Colon Carcinoma Metastatic in the Lung (tissue), 2 donors: Measurements from ENCODE around the gene C9orf131.

- PRO-cap, 2 experiments: no peak in any of the 2 experiments
Measured at GRCh38 chr9:33911734-33912306, 94.9 kb downstream of the UBE2R2 start.

DNA sequence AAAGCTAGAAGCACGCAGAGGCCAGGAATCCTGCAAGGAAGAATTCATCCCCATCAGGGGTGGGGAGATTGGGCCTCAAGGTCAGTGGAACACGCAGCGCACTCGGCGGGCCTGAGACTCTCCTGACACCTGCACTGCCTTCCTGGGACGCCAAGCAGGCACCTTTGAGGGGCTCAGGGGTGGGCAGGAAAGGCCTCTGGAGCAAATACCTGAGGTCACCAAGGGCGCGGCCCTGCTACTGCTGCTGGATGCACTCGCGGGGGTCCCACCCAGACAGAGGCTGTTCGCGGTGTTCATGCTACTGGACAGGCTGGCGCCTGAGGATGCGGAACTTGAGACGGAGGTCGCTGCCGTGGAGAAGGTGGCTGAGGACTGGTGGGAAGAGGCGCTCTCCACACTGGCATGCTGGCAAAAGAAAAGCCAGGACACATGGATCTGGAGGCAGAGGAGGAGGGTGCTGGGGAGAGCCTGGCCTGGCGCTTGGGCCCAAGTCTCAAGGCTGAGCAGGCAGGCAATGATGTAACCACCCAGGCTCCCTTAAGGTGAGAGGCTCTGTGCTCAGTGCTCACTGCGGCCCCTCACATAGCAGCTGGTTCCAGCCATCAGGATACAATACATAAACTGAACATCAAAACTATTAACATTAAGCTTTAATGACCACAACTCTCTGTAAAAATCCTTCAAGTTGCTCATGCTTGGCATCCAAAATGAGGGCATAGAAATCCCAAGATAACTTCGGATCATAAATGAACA lies 110.8 kb downstream of the UBE2R2 start:
- PRO-cap, 2 experiments: no peak in any of the 2 experiments

DNA sequence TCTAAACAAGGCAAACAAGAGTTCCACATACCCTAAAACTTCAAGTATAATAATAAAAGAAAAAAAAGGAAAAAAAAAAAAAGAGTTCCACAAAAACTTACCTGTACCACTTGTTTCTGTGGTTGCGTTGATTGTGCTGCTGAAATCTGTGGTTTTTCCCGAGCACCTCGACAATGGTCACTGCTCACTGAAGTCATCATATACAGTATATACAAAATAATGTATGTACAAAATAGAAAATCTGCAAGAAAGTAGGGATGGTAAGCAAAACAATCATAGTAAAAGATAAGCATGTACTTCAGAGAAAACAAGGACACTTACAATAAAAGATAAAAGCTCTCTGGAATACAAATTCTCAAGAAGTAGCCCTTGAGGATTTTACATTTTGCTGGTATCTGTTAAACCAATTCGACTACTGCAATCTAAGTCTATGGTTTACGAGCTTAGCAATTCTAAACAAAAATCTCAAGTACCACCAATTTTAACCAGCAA lies 31.7 kb downstream of the UBAP2 start:
- PRO-cap, 2 experiments: no peak in any of the 2 experiments

GRCh38 chr9:34047948-34048796 lies 515 bp downstream of the UBAP2 start:
- PRO-cap, 2 experiments: peak in 1 of 2 experiments; most common plus-strand start chr9:34048608 (in 1); most common minus-strand start chr9:34048480 (in 1)

DNA sequence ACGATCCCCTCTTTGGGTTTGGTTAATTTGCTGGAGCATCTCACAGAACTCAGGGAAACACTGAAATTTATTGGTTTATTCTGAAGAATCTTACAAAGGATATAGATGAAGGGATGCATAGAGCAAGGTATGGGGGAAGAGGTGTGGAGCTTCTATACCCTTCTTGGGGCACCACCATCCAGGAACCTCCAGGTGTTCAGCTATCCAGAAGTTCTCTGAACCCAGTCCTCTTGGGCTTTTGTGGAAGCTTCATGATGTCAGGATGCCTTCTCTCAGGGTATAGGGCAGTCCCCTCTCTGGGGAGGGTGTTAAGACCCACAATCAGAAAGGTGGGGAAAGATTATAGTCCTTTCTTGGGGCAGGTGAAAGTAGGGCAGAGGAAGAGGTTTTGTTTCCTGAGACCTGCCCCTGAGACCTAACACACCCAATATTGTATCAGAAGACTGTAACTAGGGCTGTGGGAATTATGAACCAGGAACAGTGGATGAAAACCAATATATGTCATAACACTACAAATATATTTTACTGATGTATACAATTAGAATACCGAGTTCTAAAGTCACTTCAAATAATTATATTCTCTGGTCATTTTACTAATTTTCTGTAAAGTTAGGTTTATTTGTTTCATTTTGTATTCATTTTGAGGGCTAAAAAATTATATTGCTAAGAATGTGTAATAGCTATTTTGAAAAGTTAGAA lies 14.9 kb downstream of the UBAP1 start:
- PRO-cap, 2 experiments: no peak in any of the 2 experiments

DNA sequence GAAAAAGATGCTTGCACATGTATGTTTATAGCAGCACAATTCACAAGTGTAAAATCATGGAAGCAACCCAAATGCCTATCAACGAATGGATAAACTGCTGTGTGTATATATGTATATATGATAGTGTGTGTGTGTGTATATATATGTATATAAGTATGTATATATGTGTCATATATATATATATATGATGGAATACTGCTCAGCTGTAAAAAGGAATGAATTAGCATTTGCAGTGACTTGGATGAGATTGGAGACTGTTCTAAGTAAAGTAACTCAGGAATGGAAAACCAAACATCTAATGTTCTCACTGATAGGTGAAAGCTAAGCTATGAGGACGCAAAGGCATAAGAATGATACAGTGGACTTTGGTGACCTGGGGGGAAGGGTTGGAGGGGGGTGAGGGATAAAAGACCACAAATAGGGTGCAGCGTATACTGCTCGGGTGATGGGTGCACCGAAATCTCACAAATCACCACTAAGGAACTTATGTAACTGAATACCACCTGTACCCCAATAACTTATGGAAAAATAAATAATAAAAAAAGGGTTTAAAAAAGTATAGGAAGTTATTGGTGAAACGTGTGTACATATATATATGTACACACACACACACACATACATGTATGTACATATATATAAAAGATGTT lies 36.4 kb downstream of the UBAP1 start:
- PRO-cap, 2 experiments: no peak in any of the 2 experiments

GRCh38 chr9:34253334-34254340 lies 74.8 kb downstream of the UBAP1 start:
- PRO-cap, 2 experiments: no peak in any of the 2 experiments

- PRO-cap, 2 experiments: no peak in any of the 2 experiments
Measured at GRCh38 chr9:34332417-34333039, 3.2 kb downstream of the NUDT2 start.

DNA sequence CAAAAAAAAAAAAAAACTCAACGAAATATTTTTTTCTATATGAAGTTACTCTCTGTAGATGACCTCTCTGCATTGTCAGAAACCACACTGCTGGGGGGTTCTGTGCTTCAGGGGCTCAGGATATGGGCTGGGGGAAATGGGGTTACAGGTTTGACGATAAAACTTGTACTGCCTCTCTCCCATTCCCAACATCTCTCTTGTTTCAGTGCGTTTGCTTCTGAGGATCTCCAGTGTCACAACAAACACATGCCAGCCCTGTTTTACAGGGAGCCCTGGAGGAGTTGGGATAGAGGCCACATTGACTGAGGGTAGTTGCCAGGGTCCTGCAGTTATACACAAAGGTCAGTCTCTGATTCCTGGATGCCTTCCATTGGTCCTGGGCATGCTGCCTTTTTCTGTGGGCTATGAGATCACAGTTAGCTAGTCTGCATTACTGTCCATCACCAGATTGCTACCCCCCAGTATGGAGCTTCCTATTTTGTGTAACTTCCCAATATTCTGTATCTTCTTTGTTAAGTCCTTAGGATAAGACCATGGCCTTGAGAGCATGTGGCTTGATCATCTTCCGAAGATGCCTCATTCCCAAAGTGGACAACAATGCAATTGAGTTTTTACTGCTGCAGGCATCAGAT lies 9.3 kb downstream of the NUDT2 start:
- PRO-cap, 2 experiments: no peak in any of the 2 experiments

DNA sequence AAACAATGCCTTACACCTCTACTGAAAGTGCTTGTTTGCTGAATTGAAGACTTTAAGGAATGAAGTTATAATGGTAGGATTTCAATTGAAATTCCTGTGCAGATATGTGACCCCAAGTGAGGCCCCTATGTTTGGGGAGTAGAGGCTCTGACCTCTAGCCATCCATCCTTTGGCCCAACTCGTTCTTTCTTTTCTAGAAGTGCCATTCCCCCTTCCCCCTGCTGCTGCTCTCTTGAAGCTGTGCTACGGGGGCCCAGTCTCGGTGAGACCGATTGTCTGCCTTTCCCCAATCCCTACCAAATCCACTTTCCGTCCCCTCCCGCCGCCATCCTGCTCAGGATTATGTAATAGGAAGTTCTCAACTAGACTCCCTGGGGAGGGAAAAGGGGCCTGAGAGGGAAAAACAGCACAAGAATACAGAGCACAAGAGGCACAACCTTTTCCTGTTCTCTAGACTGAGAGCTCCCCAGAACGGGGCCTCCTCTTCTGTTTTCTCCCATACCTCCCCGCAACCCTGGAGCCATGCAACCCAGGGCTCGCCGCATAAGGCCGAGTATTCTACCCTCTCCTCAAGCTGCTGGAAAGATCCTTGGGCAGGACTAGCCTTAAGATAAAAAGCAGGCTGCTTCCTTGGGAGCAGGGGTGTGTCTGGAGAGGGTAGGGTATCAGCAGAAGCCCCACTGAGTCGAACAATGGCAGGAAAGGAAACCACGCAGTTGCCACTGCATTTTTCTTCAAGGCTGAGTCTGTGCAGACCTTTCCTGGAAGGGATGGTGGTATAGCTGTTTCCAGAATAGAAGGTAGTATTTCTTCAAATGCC lies 13.1 kb downstream of the MYORG start:
- PRO-cap, 2 experiments: no peak in any of the 2 experiments

- PRO-cap, 2 experiments: peak in 1 of 2 experiments; most common plus-strand start chr9:34375323 (in 1); most common minus-strand start chr9:34374988 (in 1)
Measured at GRCh38 chr9:34374869-34375654, 1.6 kb downstream of the MYORG start.

- PRO-cap, 2 experiments: no peak in any of the 2 experiments
Measured at GRCh38 chr9:34402743-34402956, 5.0 kb upstream of the C9orf24 start.

DNA sequence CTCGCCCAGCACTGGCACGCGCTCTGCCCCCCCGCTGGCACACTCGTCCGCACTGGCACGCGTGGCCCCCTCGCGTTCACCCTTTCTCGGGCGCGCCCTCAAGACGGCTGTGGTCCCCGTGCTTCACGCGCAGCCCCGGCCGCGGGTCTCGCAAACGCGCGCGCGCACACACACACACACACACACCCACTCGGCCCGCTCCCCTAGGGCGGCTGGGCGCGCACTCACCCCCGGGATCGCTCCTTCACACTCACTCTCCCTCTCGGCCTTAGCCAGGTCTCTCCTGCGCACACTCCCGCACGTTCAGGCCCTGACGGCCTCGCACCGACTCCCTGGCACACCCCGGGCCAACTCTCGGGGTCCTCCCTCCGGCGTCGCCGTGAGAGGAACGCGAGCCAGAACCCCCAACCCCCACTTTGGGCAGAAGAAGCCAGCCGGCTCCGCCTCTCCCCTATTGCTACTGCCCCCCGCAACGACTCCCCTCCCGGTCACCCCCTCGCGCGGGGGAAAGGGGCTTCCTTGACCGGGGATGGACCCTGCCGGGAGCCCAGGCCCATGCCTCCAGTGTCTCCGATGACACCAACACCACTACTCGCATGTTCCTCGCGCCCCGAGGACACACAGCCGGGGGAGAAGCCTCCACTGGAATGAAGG lies 605 bp upstream of the CNTFR start:
- PRO-cap, 2 experiments: no peak in any of the 2 experiments

- PRO-cap, 2 experiments: no peak in any of the 2 experiments
Measured at GRCh38 chr9:34610900-34612006, 644 bp downstream of the RPP25L start.

- PRO-cap, 2 experiments: no peak in any of the 2 experiments
Measured at GRCh38 chr9:34701986-34702558, 7.9 kb downstream of the CCL21 start.

GRCh38 chr9:34739691-34740033 lies 10.4 kb upstream of the FAM205A start:
- PRO-cap, 2 experiments: no peak in any of the 2 experiments

- PRO-cap, 2 experiments: no peak in any of the 2 experiments
Measured at GRCh38 chr9:34901318-34901594, 5.7 kb upstream of the FAM205C start.

- PRO-cap, 2 experiments: no peak in any of the 2 experiments
Measured at GRCh38 chr9:35041985-35042726, at the start of gene C9orf131. TSS of gene C9orf131 (plus strand) at chr9:35042240.

DNA sequence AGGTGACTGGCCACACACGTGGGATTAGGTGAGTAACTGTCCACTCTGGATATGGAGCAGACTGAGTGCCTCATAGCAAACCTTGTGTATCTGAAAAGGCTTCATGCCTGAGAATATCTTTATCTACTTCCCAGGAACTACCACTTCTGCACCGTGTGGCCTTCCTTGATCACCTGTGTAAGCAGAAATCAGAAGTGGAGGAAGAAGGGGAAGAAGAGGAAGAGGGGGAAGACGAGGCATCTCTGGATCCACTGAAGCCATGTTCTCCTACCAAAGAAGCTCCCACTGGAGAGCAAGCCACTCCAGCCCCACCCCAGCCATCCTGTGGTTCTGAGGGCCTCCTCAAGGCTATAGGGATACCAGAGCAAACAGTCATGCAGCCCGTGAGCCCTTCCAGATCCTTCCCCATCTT lies 693 bp downstream of the C9orf131 start:
- PRO-cap, 2 experiments: no peak in any of the 2 experiments

DNA sequence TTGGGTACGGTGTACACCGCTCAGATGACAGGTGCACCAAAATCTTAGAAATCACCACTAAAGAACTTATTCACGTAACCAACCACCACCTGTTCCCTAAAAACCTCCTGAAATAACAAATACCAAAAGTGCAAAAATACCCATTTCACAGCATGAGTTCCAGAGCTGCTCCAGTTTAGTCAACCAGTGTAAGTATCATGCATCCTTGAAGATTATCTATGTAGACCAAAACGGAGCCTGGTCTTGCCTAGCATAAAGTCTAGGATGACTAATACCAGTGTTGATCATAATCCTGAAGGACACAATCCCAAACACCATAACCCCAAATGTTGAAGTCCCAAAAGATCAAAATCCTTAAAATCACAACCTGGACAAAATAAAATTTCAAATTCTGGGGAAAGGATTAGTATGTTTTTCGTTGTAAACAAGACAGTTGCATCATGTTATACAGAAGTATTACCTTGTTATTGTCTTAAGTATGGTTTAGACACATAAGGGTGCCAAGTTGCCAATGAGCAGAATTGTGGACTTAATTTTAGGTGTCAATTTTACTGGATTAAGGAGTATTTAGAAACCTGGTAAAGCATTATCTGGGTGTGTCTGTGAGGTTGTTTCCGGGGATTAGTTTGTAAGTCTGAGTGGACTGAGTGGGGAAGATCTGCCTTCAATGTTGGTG lies 12.3 kb downstream of the C9orf131 start:
- PRO-cap, 2 experiments: no peak in any of the 2 experiments